Esophagus squamous epithelium (tissue), 4 donors: ENCODE data around the genes MYADM, NDUFA3, LILRB3 and LILRA4.

DNA sequence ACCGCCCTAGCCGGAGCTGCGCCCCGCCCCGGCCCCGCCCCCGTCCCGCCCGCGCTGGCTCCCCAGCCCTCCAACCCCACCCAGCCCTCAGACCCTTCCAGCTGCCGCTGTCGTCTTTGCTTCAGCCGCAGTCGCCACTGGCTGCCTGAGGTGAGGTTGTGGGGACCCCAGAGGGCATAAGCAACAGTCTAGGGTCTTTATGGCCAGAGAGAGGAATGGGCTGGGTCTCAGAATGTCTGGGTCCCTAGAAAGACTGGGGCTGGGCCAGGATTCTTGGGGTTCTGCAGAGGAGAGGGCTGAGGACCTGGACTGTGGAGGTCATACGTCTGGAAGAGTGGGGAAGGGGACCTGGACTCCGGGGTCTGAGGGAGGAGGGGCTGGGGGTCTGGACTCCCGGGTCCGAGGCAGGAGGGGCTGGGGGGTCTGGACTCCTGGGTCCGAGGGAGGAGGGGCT, at the start of gene MYADM:
MYADM (plus strand) TSS at position 90 of the 454 bp plus-strand sequence.
- PRO-cap: bidirectional peak, plus-strand start at position 100 of the sequence, minus-strand start outside the sequence
- RAMPAGE, long total RNA, 4 experiments: start-site peak on the plus strand in 4 of 4 experiments, centred at positions 87 to 121 of the sequence, 44 to 244 reads per replicate

GRCh38 chr19:53868862-53870020, 1.6 kb downstream of the MYADM start:
- PRO-cap: bidirectional peak, plus-strand start at chr19:53869649, minus-strand start at chr19:53869107
- RAMPAGE, long total RNA, 4 experiments: start-site peak on the plus strand in 3 of 4 experiments, at chr19:53869511-53869832 at its widest, 15 to 32 reads per replicate

DNA sequence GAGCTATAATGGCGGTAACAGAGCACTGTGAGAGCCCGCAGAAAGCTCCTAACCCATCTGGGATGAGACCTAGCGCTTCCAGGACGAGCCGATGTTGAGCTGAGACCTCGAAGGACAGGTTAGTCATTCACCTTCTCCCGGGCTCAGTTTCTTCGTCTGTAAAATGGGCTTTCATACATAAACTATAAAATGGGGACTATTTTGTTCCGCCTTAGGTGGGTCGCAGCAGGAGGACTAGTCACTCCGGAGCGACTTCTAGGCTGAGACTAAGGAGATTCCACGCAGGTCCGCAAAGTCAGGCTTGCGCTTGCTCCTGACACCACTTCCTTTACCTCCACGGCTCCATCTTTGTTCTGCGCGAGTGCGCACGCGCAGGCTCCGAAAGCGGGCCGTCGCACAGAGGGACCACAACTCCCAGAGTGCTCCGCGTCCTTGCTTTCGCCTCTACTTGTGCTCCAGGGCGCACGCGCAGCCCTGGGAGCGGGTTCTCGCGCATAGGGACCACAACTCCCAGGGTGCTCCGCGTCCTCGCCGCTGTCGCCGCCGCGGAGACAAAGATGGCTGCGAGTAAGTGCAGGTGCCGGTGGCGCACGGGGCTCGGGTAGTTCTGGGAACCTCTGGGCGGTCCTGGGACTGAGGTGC, at the start of gene NDUFA3:
NDUFA3 (plus strand) TSS at position 534 of the 642 bp plus-strand sequence.
- PRO-cap: bidirectional peak, plus-strand start at position 554 of the sequence, minus-strand start at position 350 of the sequence
- RAMPAGE, long total RNA, 4 experiments: start-site peak on the plus strand in 4 of 4 experiments, centred at positions 534 to 545 of the sequence, 2,097 to 5,908 reads per replicate

DNA sequence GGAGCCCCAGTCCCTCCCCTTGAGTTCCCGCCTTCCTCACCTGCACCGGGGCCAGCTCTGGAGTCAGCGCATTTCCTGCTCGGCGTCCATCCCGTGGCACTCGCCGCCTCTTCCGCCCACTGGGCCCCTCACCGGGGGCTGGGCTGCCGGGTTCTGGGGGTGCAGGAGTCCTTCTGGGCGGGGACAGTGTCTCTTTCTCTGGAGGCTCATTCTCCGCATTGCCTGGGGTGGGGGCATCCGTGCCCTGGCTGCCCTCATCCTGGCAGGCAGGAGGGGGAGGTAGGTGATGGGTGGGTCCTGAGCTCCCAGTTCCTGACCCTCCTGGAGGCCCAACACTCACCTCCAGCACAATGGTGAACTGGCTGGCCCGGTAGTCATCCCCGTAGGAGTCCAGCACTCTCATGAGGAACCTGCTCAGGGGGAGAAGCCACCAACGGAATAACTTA, 5.4 kb downstream of the NDUFA3 start:
- PRO-cap: no peak
- RAMPAGE, long total RNA, 4 experiments: no peak in any of the 4 experiments

DNA sequence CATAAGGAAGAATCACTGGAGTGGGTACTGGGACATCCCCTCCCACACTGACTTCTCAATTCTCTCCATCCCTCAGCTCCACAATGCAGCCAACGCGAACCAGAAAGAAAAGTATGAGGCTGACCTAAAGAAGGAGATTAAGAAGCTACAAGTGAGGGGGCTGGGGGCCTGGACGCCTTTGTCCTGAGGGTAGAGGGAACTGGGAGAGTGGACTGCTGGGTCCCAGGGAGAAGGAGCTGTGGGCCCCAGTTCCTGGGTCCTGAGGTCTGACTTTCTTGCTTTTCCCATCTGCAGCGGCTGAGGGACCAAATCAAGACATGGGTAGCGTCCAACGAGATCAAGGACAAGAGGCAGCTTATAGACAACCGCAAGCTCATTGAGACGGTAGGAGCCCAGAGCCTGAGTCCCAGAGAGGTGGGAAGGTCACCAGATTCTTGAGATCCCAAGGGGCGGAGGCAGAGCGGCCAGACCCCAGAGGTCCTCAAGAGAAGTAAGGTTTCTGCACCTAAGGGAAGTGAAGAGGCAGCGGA, 5.9 kb downstream of the CNOT3 start:
- PRO-cap: no peak
- RAMPAGE, long total RNA, 4 experiments: no peak in any of the 4 experiments

DNA sequence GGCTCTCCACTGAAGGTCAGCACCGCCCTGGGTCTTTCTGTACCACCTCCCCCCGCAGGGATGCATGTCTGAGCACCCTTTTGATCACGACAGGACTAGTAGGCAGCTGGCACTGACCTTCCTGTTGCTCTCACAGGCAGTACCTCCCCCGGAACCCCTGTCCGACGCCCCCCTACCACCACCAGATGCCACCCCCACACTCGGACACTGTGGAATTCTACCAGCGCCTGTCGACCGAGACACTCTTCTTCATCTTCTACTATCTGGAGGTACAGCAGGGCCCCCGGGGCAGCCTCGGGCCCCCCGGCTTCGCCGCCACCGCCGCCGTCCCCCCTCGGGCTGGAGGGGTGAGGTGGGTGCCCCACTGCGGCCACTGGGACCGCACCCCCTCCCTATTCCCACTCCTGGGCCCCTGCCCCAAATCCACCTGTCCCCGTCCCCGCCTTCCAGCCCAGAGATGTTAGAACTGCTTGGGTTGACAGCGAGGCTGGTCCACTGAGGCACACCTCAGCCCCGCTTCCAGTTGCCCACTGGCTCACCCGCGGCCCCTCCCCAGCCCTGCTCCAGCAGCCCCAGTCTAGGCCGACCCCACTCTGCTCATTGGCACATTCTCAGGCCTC, 6.7 kb downstream of the LENG1 start:
- PRO-cap: no peak
- RAMPAGE, long total RNA, 4 experiments: no peak in any of the 4 experiments

DNA sequence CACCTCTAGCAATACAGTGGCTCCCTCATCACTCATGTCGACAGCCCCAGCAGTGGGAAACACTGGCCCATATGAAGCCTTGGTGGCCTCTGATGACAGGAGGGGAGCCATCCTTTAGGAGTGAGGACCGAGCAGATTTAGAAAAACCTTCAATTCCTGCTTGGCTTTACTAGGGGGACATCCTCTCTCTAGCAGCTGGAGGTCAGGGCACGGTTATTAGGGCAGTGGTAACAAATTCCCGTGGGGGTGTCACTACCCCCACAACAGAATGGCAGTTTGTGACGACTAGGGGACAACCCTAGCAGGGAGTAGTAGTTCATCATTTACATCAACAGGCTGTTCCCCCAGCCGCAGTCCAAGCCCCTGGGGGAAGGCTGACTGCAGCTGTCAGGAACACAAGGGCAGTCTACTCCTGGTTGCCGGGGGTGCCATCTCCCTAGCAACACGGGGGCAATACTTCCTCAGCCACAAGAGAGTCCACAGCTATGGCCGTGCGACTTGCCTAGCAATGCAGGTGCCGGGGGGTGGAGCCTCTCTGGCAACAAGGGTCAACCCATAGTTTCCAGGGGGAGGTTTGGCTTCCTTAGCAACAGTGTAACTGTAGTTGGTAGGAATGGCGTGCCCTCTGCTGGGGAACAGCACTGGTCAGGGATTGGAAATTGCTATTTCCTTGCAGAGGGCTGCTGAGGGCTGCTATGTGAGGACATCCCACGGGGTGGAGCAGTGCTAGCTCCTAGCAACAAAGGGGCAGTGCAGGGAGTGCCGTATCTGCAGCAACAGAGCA, 6.7 kb upstream of the TMC4 start:
- PRO-cap: no peak
- RAMPAGE, long total RNA, 4 experiments: no peak in any of the 4 experiments

DNA sequence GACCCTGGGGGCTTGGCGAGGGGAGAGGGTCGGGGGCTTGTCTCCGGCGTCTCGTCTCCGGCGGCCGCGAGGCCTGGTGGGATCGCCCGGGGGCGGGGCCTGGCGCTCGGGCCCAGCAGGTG, 148 bp upstream of the TSEN34 start:
- PRO-cap: bidirectional peak, plus-strand start outside the sequence, minus-strand start at position 75 of the sequence
- RAMPAGE, long total RNA, 4 experiments: no peak in any of the 4 experiments

GRCh38 chr19:54222451-54223593, at the start of gene LILRB3:
LILRB3 (minus strand) TSS chr19:54223007.
- PRO-cap: bidirectional peak, plus-strand start at chr19:54223115, minus-strand start at chr19:54223007
- RAMPAGE, long total RNA, 4 experiments: start-site peak on the minus strand in 3 of 4 experiments, at chr19:54222989-54223060 at its widest, 28 to 84 reads per replicate

DNA sequence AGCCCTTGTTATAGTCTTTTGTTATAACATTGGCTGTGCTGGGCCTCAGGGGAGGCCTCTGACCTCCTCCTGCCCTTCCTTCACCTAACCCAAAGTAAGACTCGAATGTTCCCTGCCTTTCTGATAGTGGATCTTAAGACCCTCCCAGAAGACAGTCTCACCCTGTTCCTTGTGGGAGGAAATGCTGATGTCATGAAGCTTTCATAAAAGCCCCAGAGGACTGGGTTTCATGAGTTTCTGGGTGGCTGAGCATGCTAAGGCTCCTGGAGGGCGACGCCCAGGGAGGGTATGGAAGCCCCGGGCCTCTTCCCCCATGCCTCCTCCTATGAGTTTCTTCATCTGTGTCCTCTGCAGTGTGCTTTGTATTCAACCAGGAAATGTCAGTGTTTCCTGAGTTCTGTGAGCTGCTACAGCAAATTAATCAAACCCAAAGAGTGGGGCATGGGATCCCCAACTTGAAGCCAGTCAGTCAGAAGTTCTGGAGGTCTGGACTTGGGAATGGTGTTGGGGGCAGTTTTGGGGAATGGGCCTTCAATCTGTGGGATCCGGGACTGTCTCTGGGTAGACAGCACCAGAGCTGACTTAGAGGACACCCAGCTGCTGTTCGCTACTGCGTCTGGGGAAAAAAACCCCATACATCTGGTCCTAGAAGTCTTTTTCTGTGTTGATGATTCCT, 1.9 kb upstream of the LILRB2 start:
- PRO-cap: bidirectional peak, plus-strand start at position 232 of the sequence, minus-strand start at position 128 of the sequence
- RAMPAGE, long total RNA, 4 experiments: no peak in any of the 4 experiments

GRCh38 chr19:54335171-54335467, 3.8 kb downstream of the LILRA4 start:
- PRO-cap: unidirectional peak, plus-strand start at chr19:54335328
- RAMPAGE, long total RNA, 4 experiments: no peak in any of the 4 experiments

DNA sequence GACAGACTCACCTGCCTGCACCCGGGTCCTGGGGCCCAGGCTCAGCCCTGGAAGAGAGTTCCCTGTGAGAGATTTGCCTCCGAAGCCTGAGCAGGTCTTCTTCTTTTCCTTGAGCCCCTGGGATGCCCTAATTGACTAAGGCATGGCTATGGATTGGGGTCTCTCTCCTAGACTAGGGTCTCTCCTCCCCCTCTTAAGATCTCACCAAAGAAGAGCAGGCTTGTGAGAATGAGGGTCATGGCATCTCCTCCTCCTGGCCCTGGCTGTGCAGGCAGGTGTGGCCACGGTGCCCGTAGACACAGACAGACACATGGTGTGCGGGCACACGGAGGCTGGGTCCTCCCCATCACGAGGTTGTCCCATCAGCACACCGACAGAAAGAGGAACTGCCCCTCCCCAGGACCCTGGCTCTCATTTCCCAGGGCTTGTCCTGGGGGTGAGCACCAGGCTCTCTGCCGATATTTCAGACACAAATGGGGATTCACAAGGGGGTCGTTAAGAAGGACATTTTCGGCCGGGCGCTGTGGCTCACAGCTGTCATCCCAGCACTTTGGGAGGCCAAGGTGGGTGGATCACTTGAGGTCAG, at the start of gene LILRA4:
LILRA4 (minus strand) TSS at position 308 of the 586 bp plus-strand sequence.
- PRO-cap: no peak
- RAMPAGE, long total RNA, 4 experiments: no peak in any of the 4 experiments

GRCh38 chr19:54355981-54356660, 8.6 kb downstream of the LAIR1 start:
- PRO-cap: no peak
- RAMPAGE, long total RNA, 4 experiments: no peak in any of the 4 experiments

GRCh38 chr19:54375016-54376018, 10.6 kb upstream of the LAIR1 start:
- PRO-cap: unidirectional peak, minus-strand start at chr19:54375411
- RAMPAGE, long total RNA, 4 experiments: no peak in any of the 4 experiments

DNA sequence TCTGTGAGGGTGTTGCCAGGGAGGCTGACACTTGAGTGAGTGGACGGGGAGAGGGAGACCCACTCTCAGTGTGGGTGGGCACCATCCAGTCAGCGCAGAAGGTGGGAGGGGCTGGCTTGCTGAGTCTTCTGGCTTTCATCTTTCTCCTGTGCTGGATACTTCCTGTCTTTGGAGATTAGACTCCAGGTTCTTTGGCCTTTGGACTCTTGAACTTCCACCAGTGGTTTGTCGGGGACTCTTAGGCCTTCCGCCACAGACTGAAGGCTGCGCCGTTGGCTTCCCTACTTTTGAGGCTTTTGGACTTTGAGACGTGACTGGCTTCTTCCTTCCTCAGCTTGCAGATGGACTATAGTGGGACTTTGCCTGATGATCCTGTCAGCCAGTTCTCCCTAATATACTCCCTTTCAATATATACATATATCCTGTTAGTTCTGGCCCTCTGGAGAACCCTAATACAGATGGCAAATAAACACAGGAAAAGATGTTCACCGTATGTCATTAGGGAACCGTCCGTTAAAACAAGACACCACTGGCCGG, 4.2 kb upstream of the LENG8 start:
- PRO-cap: no peak
- RAMPAGE, long total RNA, 4 experiments: no peak in any of the 4 experiments

GRCh38 chr19:54461387-54462349, 1.9 kb downstream of the LENG9 start:
- PRO-cap: unidirectional peak, plus-strand start at chr19:54461847
- RAMPAGE, long total RNA, 4 experiments: start-site peak on the minus strand in 1 of 4 experiments, at chr19:54461465-54461583 at its widest, 9 reads per replicate

- PRO-cap: no peak
- RAMPAGE, long total RNA, 4 experiments: no peak in any of the 4 experiments
Measured at GRCh38 chr19:54561664-54562358, 11.8 kb upstream of the LILRA2 start.

DNA sequence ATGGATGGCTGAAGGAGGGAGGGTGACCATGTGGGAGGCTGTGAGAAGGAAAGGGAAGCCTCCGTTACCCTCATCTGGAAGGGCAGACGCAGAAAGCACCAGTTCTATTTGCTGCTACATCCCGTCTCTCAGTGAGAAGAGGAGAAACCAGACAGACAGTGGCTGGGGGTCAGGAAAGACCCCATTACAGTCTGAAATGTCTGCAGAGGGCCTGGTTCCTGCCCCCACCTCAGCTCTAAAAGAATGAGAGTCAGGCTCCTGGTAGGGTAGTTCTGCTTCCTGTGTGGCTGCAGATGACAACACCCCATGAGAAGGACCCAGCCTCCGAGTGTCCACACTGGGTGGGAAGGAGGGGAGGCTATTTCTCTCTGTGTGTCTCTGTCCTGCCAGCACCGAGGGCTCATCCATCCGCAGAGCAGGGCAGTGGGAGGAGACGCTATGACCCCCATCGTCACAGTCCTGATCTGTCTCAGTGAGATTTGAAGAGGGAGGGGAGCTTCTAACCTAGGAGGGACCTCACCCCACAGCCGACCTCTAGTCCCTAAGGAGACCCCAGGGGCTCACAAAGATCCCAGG, 463 bp downstream of the LILRA1 start:
- PRO-cap: no peak
- RAMPAGE, long total RNA, 4 experiments: no peak in any of the 4 experiments

- PRO-cap: no peak
- RAMPAGE, long total RNA, 4 experiments: no peak in any of the 4 experiments
Measured at GRCh38 chr19:54889652-54890096, 15.6 kb downstream of the FCAR start.

DNA sequence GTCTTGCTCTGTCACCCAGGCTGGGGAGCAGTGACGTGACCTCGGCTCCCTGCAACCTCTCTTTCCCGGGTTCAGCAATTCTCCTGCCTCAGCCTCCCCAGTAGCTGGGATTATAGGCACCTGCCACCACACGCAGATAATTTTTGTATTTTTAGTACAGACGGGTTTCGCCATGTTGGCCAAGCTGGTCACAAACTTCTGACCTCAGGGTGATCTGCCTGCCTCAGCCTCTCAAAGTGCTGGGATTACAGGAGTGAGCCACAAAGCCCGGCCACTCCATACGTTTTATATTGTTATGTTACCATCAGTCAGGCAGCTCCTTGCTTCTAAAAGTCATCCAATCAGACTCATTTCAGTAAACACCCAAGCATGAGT, 14.0 kb upstream of the NCR1 start:
- PRO-cap: no peak
- RAMPAGE, long total RNA, 4 experiments: no peak in any of the 4 experiments